Smooth muscle cell (in vitro differentiated cells): ENCODE measurements around the gene RPAP3.

- RAMPAGE, long total RNA = no peak
These were observed 71.1 kb downstream of the SLC38A1 start for GRCh38 chr12:46197688-46198104.

DNA sequence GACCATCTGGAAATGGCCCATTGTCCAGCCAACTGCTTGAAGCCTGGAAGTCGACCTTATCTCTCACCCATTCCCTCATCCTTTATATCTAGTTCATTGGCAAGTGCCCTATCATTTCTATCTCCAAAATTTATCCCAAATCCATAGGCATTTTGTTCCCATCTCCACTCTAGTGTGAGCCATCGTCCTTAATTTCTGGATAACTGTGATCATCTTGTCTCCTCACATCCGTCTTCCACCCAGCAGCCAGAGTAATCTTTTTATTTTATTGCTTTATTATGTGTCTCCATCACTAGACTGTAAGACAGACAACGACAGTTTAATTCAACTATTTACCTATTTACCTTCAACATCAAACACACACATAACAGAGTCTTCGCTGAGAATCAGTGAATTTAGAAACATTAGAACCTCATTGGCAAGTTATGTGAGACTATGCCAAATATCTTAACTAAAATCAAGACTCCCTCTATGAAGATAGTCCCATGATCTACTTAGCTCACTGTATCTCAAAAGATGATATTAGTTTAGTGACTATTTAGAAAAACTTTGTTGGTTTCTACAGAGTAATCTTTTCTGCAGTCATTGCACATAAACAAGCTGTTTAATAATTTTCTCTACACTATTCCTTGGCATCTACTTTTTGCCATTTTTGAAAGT, 55.2 kb downstream of the SLC38A1 start:
- RAMPAGE, long total RNA = no peak

- RAMPAGE, long total RNA = no peak
These were observed 54.2 kb downstream of the SLC38A1 start for GRCh38 chr12:46214591-46215037.

GRCh38 chr12:46217923-46218433, 50.9 kb downstream of the SLC38A1 start:
- RAMPAGE, long total RNA = no peak

- RAMPAGE, long total RNA = no peak
These were observed 14.1 kb downstream of the SLC38A2 start for GRCh38 chr12:46358509-46358801.

DNA sequence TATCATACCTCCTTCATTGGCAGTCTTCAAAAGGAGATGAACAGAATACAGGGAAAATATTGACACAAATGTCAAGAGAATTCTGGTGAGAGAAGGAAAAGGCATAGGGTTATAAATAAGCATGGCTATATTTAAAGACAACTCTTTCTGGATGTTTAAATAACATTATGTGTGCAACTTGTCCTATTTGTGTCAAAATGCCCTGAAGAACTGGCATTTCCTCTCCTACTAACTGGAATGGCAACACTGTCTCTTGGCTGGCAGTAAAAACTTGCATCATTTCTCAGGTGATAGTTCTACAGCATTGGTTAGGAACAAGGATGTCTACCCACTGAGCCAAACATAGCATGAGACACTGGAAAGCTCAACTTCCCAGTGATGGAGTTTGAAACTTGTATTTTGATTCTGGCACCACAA, 5.3 kb downstream of the SLC38A2 start:
- RAMPAGE, long total RNA = no peak

DNA sequence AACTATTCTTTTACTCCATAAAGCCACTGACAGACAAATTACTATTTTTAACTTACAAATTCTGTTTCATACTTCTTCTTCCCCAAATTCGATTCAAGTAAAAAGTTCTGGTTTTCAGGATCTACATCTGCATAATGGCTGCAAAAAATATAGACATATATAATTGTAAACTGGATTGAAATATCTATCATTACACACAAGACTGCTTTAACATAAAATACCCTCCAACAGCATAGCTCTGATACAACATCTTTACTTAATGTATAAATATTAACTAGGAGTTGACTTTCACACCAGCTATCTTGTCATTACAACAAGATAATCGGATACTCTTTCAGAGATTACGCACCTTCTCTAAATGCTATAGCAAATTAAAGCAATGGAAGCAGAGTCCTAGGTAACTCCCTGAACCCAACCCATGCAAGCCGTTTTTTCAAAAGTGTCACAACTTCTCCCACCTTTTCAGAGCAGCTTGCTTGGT, 1.8 kb downstream of the SLC38A2 start:
- RAMPAGE, long total RNA = no peak

DNA sequence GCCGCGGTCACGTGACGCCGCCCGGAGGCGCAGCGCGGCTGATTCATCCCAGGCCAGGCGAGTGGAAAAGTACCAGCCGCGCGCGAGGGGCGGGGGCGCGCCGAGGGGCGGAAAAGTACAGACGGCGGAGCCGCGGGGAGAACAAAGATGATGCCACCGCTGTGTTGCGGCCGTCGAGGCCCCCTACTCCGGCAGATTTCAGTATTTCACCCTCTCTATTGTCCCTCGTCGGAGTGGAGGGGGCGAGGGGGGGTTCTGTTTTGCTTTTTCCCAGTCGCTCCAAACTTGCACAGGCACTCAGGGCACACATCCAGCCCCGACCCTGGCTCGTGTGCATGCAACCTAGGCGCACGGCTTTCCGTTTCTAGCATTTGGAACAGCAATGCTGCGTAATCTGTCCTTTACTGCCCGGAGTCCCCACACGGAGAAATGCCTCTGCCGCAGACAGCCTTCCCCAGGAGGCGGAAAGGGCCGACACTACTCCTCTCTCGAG, 1.1 kb downstream of the SLC38A2 start:
- RAMPAGE, long total RNA = no peak

DNA sequence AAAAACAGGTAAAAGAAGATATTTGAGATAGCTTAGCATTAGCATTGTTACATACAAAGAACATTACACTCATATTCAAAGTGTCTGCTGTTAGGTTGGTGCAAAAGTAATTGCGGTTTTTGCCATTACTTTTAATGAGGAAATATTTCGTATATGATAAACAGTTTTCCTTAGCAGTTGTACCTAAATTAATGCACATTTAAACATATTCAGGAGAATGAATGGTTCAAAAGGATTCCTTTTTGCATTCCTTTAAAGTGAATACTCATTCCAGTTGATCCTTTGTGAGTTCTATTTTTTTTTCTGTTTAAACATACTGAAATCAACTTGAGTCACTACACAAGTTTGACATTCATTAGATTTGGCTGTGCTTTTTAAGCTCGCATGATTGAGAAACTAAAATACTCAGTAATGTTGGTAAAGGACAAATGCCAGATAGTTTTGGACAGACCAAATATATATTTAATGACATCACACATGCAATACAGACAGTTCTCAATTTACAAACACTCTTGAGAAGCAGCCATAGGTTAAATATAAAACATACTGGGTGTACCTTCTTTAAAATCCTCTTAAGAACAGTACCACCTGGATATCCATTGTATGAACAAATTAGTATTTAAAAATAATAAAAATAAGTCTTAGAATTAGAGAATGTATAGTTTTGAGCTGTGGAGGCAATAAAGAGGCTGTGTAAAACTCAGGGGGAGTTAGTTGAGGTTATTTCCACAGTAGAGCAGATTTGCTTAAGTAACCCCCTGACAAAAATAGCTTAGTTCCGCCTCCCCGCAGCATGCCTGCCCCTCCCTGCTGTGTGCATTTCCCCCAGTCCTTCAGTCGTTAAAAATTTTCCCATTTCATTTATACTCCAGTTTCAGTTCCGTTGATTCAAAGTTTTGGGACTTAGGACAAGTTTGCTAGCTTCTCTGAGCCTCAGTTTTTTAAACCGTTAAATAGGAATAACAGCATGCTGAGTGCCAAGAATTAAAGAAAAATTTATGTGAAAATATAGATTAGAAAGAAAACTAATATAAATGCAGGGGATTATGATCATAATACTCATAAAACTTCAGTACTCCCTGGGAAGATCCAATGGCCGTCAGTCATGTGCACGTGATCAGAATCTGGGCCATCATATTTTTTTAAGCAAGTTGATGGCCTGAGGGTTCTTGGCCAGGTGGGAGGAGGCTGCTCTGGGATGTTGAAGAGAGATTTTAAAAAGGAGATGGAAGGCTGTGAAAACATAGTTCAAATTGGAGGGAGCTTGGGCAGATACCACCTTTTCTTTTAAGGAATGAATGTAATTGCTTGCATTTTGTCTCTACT, 14.2 kb upstream of the SLC38A2 start:
- RAMPAGE, long total RNA = start-site peak on the plus strand centred at position 862 of the sequence, 62 bp wide, 8 and 6 reads in 2 replicates; start-site peak on the plus strand centred at position 1,196 of the sequence, 102 bp wide, 9 and 15 reads in 2 replicates

DNA sequence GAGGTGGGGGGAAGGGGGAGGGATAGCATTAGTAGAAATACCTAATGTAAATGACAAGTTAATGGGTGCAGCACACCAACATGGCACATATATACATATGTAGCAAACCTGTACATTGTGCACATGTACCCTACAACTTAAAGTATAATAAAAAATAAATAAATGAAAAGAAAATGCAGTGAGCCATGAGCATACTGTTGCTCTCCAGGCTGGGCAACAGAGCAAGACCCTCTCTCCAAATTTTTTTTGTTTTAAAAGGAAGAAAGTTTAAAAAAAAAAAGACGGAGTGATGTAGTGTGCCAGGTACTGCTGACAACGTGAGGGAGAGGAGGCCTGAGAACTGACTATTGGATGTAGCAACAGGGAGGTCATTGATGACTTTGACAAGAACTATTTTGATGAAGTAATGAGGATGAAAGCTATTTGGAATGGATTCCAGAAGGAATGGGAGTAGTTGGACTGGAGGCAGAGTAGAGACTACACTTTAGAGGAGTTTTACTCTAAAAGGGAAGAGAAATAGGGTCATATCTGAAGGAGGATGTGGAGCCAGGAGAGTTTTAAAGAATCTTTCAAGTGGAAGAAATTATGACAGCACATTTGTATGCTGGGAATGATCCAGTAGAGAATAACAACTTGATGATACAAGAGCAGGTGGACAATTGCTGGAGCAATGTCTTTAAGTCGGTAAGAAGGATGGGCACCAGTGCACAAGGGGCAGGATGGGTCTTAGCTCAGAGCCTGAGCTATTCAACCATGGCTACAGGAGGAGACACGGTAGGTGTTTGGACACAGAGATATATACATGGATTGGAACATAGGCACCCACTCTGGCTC, 27.8 kb upstream of the SLC38A2 start:
- RAMPAGE, long total RNA = no peak

- RAMPAGE, long total RNA = no peak
These were observed 29.8 kb upstream of the SLC38A2 start for GRCh38 chr12:46402384-46402809.

DNA sequence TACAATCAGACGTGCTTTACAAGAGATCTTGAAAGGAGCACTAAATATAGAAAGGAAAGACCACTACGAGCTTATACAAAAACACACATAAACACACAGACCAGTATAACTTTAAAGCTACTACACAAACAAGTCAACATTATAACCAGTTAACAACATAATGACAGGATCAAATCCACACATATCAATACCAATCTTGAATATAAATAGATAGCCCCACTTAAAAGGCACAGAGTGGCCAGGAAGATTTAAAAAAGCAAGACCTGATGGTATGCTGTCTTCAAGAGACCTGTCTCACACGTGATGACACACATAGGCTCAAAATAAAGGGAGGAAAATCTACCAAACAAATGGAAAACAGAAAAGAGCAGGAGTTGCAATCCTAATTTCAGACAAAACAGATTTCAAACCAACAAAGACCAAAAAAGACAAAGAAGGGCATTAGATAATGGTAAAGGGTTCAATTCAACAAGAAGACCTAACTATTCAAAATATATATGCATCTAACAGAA, 185.7 kb downstream of the SLC38A4 start:
- RAMPAGE, long total RNA = no peak

DNA sequence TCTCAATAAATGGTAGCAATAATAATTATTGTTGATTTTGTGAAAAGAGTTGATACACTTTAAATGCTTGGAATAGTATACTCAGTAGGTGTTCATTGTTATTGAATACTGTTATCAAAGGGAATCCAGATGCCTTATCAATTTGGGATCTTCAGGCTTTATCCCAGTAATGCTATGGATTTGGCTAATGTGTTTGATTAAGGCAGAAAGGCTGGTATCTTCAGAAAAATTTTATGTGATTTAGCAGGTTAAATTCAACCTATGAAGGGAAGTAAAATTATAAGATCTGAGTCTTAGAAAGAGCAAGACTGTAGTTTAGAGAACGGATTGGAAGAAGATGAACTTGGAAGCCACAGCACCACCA, 129.8 kb upstream of the AMIGO2 start:
- RAMPAGE, long total RNA = no peak

GRCh38 chr12:47383900-47384311, 304.1 kb upstream of the AMIGO2 start:
- RAMPAGE, long total RNA = no peak

GRCh38 chr12:47705345-47706400, at the start of gene RPAP3:
TSS of gene RPAP3 (minus strand) at chr12:47706030.
- RAMPAGE, long total RNA = start-site peak on the minus strand at chr12:47705974-47706010, 265 and 221 reads in 2 replicates

GRCh38 chr12:47741249-47742009, 16.1 kb upstream of the ENDOU start:
- RAMPAGE, long total RNA = no peak

DNA sequence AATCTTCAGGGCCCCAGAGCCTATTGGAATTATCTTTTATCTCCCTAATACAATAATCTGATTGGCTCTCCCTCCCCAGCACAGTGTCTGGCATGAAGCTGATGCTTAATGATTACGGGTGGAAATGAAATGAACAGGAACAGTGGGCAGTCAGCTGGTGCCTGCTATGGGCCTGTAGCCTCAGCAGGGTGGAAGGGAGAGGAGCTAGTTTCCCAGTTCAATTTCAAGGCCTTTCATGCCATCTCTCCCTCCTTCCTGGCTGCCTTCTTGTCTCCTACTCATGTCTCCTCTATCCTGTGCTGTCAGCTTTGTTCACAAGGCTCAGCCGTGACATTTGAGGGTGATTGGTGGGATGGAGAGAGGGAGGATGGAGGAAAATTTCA, 4.3 kb upstream of the RAPGEF3 start:
- RAMPAGE, long total RNA = no peak

- RAMPAGE, long total RNA = no peak
These were observed 2.1 kb upstream of the SLC48A1 start for GRCh38 chr12:47770778-47771404.

GRCh38 chr12:47774002-47774273, 900 bp downstream of the SLC48A1 start:
- RAMPAGE, long total RNA = no peak

GRCh38 chr12:47778959-47779734, 6.1 kb downstream of the SLC48A1 start:
- RAMPAGE, long total RNA = no peak